Pulmonary artery (tissue), 1 donor: ENCODE results near the genes NAGK, PAIP2B and EXOC6B.

GRCh38 chr2:70871673-70872300, 28.6 kb upstream of the VAX2 start:
- PRO-cap = no peak

- PRO-cap = no peak
Observed at GRCh38 chr2:70903896-70904477, 3.6 kb downstream of the VAX2 start.

DNA sequence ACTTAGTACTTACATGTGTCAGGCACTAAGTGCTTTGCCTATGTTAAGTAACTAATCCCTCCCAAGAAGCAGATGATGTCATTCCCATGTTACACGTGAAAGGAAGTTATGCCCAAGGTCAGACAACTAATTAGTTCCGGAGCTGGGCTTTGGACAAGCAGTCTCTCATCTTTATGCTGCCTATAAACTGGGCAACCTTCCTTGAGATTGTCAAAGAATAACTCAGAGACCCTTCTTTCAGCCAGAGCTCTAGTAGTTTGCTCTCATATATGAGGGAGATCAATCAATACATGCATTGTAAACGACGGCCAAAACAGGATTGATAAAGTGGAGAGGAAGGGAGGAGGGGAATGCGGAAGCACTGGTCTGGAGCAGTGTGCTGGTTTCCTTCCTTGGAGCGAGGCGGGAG, 13.7 kb upstream of the ATP6V1B1 start:
- PRO-cap = no peak

- PRO-cap = no peak
Observed at GRCh38 chr2:70984658-70985185, 6.3 kb downstream of the ANKRD53 start.

DNA sequence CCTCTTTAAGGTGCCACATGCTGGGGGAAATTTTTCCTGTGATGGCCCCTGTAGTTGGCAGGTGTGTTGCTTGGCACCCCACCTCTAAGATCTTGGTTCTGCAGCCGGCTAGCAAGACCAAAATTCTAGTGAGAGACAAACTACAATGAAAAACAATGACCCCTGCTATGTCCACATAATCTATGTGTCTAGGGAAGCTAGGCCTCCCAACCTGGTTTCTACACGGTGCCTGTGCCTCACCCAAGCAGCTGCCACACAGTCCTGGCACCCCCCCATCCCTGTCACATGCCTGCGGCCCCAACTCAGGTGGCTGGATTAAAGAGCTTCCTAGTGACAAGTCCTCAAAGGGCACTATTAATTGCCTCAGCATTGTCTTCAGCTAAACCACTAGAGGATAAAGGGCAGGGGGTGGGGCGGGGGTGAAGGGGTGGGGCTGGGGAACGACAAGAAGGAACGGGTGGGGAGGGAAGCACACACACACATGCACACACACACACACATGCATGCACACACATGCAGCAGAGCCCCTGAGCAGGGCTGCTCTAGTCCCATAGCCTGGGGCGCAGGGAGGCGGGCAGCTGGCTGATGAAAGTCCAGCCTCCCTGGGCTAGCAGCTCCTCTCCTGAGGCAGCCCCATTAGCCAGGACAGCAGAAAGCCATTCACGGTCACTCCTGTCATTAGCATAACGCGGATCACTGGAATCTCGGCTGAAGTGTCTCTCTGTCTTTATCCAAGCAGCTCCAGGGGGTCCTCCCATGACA, 7.3 kb upstream of the TEX261 start:
- PRO-cap = no peak

DNA sequence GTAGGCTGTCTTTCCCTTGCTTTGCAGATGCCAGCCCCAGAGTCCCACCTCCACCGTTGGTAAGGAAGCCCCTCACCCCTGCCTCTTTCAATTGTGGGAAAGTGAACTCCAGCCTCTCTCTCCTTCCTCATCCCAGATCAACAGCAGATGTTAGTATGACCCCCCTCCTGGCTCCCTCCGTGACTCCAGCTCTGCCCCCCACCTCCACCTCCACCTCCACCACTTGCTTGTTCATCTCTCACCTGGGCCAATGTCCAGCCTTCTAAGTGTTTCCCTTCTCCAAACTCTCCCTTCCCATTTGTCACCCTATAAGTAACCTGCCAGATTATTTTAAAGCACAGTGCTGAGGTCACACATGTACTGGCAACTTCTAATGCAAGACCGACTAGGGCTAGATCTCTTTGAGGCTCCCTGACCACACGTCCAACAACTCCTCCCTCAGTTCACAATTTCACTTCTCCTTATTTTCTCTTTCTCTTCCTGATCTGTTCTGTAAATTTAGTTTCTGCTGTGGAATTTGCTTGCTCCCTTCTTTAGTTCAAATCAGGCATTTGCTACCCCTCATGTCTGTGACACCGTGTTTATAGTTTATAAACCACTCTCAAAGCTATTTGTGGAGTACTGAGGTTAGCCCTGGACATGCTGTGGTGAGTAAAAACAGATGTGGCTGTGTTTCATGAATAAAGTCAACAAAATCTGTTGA, 3.9 kb upstream of the NAGK start:
- PRO-cap = no peak

DNA sequence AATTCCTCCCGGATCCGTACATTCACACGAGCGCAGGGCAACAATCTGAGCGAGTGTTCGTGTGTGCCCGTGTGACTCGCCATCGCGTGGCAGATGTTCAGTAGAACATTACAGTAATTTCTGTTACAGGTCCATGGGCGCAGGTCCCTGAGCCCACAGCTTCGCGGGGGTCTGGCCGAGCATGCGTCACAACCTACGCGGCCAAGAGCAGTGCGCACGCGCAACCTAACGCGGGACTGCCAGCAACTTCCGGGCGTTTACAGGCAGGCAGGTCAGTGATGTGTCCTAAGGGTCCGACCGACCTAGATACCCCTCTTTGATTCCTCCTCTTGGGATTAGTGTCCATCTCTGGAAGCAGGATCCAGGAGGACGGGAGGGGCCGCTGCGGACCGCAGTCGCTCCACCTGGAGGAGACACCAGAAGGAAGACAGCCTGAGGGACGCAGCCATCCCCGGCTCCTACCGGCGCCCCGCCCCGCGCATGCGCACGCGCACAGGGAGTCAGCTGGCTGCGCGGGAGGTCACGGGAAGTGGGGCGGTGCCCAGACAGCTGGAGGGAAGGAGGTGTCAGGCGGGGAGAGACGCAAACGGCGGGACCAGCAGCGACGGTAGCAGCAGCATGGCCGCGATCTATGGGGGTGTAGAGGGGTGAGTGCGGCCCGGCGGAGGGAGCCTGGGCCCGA, at the start of gene NAGK:
TSS of gene NAGK (plus strand) at position 583 of the 682 bp plus-strand sequence.
- PRO-cap = bidirectional peak, plus-strand start at position 275 of the sequence, minus-strand start at position 165 of the sequence; bidirectional peak, plus-strand start at position 585 of the sequence, minus-strand start at position 476 of the sequence

GRCh38 chr2:71129524-71130168, 383 bp downstream of the MCEE start:
- PRO-cap = no peak

GRCh38 chr2:71139456-71140023, 9.1 kb downstream of the MPHOSPH10 start:
- PRO-cap = no peak

DNA sequence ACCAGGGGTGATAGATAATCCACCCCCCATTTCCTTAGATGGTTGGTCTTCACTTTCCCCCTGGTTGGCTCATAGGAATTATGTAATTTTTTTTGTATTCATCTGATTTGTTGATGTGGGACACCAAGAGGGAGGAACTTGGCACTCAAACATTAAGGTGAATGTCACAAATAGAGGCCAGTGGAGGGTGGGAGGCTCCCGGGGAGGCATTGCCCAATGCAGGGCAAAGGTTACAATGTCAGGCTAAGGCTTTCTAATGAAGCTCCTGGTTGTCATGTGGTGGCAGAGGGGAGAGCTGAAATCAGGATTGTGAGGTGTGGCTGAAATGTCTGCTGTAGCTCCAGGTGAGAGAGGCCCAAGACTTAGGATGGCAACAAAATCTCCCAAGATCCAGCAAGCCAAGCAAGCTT, 42.7 kb downstream of the MPHOSPH10 start:
- PRO-cap = no peak

DNA sequence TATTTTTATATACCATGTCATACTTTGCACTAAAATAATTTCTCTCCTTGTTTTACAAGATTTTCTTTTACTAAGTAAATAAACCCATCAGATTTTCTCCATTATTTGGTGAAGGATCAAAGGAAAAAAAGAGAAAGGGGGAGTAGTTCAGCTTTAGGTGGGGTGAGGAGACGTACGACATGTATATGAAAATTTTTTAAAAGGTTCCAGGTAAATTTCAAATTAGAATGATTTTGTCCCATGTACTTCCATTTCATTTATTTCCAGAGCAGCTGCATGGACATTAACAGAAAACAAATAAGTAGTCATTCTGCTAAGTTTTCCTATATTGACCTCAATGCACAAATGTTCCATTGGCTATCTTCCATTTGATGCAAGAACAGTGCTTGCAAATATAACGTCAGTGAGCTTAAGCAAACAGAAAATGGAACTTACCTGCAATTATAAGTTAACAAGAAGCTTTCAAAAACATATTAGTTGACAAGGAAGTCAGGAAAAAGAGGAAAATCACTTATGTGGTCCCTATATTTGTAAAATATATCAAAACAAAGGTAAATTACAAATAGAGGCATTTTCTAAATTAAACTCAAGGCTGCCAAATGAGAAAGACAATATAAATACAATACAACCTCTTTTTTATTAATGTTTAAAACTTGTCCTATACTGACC, 16.6 kb downstream of the PAIP2B start:
- PRO-cap = no peak

DNA sequence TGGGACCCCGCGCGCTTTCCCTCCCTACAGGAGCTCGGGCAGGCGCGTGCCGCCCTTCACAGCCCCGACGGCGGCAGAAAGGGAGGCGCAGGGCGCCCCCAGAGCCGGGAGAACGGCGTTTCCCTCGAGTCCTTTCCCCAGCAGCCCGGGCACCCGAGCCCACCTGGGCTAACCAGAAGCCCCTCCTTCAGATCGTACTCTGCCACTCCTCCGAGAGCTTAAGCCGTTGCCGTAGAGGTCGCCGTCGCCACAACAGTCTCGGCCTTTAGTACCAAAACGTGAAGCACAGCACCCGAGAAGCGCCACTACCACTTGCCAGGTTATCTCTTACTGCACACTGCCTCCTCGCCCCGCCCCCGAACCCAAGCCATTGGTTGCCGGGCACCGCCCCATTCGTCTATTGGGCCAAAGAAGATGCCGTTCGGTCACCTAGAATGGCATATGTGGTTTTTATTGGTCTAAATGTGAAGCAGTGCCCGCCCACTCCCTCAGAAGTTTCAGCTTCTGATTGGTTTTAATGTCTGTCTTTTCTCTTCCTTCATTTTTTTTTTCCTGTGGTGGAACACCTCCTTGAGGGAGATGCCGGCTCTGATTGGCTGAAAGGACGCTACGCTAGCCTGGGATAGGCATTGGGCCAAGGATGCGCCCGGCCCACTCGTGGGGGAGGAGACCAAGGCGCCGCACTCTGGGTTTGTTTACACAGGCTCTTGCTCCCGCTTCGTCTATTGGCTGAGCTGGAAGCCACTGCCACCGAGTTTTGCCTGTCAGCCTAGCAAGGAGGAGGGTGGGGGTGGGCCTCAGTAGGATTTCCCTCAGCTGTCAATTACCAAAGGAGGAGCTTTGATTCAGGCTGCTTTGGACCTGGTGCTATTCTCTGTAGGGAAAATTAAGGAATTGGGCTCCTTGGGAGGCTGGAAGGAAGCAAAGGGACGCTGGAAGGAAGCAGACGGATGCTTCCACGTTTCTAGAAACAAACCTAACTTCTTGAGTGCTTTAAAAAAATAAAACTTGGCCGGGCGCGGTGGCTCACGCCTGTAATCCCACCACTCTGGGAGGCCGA, at the start of gene PAIP2B:
TSS of gene PAIP2B (minus strand) at position 339 of the 1,060 bp plus-strand sequence.
- PRO-cap = unidirectional peak, minus-strand start at position 307 of the sequence

- PRO-cap = no peak
Observed at GRCh38 chr2:71428420-71428743, 38.1 kb upstream of the DYSF start.

DNA sequence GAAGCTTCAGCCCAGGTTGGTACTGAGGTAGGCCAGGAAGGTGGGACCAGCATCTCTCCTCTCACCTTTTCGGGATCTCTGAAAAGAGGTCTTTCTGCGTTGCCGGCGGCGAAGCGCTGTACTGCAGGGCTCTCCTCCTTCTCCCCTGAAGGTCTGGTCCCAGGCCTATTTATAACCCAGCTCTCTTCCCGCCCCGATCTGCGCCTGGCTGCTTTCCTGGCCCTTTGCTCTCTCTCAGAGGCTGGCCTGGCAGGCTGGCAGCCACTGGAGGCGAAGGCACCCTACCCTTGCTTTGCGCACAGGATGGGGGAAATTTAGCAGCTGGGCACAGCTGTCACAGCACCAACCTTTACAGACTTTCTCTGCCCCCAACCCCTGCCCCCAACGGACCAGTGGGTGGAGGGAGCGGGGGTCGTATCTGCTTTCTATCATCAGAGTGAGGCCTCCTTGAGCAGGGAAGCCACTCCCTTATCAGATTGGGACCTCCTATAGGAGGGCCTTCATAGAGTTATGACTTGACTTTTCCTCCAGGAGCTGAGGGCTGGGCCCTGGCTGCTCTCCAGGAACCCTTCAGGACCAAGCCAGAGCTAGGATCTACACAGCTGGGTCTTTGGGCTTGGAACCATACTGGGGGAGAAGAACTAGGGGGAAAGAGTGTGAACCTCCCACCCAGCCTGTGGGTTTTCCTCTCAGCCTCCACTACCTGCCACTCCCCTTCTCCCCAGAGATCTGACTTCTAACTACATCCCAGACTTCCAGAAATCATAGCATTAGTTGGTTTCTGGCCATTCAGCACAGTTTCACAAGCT, 12.0 kb upstream of the DYSF start:
- PRO-cap = unidirectional peak, minus-strand start at position 143 of the sequence

GRCh38 chr2:71474884-71475493, 8.5 kb downstream of the DYSF start:
- PRO-cap = no peak

DNA sequence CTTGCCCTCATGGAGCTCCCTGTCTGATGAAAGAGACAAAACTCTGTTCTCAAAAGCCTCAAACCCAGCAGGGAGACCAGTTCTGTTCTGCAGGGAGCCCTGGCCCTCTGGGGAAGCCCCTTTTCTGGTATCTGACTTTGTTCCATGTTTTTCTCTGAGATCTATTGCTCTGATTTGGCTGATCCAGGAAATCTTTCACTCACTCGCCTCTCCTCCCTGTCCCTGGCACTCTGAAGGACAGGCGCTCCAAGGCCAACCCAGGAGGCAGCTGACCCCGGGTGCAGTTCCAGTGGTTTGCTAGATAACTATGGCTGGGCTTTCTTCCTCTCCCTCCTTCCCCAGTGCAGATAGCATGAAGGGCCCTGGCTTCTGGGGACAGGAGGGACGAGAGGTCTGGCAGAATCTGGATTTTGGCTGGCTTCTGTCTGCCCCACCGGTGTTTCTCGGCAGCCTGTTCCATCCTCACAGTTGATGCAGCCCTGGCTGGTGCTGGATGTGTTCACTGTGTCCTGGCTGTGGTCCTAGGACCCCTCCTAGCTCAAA, 149.0 kb downstream of the DYSF start:
- PRO-cap = no peak

GRCh38 chr2:71952721-71953420, 194.8 kb downstream of the CYP26B1 start:
- PRO-cap = no peak

DNA sequence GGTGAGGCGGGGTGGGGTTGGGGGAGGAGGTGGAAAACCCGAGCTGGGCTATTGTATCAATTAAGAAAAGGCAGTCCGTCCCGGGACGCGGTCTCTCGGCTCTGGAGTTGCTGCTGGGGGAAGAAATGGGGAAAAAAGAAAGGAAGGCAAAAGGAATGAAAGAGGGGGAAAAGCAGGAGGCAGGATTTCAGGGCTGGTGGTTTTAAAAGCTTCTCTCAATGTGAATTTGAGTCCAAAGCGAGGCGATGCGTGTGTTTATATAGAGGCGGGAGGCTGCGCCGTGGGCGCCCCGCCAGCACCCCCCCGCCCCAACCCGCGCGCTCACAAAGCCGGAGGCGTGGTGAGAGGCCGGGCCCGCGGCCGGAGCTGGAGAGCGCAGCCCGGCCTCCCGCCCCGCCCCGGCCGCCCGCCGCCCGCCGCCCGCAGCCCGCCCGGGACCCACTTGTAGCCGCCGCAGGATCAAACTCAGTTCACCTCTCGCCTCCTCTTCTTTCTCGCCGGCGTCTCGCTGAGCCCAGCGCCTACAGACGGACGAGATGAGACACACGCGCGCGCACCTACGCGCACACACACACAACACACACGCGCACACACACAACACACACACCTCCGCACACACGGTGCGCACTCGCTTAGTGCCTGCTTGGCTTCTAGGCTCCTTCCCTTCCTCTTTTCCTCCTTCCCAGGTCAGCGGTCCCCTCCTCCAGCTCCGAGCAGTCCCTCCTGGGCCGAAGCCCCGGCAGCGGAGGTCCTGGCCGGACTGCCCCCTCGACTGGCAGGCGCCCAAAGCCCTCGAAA, 1.2 kb upstream of the CYP26B1 start:
- PRO-cap = bidirectional peak, plus-strand start at position 351 of the sequence, minus-strand start at position 315 of the sequence

DNA sequence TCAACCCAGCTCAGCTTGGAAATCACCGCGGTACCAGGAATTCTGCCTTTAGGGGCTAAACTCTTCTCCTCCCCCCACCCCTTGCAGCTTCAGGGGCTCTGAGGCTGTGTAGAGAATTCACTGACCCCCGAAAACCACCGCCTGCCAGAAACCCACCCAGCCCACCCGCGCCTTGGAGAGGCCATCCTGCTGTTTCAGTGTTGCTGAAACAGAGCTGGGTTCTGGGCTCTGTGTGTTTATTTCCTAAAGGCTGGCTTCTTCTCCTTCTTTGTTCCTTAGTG, 6.0 kb upstream of the CYP26B1 start:
- PRO-cap = no peak

DNA sequence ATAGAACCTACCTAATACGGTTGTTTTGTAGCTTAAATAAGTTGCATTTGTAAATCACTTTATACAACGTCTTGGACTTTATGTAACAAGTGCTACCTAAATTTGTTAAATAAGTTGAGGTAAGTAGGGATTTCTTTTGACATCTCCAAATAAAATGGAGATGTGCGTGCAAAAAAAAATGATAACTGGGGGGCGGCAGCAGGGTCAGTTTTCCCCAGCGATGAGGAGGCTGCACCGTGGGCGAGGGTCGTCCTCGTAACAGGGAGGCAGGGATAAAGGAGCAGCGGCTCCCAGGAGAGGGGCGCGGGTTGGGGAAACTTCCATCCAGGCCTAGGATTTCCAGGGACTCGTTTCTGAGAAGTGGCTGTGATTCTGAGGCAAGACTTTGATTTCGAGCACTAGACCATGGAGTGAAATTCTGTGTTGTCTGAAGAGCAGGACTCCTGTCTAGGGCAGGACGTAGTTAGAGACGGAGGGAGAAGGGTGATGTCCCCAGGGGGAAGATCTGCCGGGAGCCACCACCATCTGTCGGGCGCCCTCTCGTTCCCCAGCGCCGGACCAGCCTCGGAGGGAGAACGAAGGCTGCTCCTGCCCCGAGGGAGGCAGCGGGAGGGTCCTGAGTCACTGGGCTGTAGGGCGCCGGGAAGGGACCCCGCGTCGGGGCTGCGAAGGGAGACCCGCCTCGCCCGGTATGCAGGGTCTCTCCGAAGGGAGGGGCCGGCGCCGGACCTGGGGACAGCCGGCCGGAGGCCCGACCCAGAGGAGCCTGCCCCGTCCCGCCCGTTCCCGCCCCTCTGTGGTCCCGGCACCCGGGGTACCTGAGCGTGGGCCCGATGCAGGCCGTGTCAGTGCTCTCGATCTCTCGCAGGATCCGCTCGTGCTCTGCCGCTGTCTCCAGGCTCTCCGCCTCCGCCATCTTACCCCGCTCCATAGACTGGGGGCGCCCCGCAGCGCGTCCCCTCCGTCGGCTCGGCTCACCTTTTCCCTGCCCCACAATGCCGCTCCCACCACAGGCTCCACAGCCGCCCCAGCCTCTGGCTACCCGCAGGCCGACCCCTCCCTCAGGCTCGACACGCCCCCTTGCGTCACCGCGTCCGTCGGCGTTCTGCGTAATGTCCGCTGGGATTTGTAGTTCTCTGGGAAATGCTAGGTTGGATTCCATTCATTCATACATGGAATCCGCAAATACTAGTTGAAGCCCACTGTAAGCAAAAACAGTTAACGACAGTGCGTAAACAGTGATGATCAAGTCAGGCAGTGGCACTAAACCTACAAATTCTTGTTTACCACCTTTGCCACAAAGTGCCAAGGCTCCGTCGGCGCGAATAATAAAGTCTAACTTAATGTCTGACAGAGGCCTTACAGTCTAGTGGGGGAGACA, at the start of gene EXOC6B:
TSS of gene EXOC6B (minus strand) at position 1,054 of the 1,381 bp plus-strand sequence.
- PRO-cap = unidirectional peak, minus-strand start at position 971 of the sequence; unidirectional peak, minus-strand start at position 1,036 of the sequence